GM23248 (cell line): ENCODE measurements around the genes EFHD1 and NGEF.

- RAMPAGE, long total RNA = no peak
Measured at GRCh38 chr2:231604966-231605168, 12.2 kb downstream of the TEX44 start.

DNA sequence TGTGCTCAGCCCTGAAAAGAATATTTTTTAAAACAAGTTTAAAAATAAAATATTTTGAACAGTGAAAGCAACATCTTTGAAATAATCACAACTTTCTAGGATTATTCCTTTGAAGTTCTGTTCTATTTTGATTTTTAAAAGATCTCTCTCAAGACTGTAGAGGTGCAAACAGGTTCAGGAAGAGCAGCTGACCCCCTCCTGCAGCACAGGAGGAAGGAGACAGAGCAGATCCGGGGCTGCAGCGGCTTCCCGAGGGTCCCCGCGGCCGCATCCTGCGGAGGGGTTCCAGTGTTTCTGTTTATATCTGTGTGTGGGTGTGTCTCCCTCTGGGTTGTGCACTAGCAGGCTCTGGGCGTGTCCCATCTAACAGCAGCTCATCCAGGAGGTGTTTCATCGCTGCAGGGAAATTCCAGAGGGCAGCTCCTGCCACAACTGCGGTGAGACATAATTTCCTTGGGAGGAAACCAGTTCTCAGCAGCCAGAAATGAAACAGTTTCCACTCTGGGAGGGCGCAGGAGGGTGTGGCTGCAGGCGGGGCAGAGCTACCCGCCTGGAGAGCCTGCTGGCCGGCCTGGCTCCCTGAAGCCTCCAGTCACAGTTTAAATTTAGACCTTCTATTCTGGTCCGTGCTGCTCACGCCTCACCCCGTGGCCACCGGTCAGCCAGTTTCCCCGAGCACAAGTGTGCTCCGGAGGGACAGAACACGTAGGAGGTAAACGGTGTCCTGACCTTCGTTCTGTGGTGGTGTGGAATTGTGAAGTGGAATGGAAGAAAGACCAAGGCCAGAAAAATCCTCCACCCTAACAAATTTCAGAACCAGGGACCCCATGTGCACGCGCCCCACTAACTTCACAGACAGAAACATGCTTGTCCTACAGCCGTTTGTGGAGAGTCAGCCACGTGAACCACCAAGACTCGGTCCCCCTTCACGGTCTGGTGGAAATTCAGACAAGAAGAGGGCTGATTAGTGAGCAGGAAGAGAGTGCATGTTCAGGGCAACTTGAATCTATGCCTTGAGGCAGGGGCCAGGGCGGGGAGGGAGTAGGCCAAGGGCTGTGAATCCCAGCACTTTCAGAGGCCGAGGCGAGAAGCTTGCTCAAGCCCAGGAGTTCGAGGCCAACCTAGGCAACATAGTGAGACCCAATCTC is 50.1 kb downstream of the TEX44 start:
- RAMPAGE, long total RNA = no peak

GRCh38 chr2:231661519-231661778 is 46.9 kb upstream of the PTMA start:
- RAMPAGE, long total RNA = no peak

DNA sequence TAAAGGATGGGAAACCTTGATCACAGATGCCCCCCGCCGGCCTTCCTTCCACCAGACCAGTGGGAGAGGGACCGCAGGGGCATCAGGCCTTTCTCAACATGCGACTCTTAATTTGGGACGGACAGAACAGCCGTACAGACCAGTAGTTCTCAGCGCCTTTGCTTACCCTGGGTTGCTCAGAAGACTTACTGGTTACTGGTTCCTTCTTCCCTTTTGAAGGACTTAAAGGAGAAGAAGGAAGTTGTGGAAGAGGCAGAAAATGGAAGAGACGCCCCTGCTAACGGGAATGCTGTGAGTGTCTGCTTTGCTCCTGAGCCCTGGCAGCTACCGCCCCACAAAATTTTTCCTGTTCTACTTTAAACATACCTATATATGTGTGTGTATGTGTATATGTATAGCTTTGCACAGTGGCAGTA is 2.8 kb downstream of the PTMA start:
- RAMPAGE, long total RNA = no peak

DNA sequence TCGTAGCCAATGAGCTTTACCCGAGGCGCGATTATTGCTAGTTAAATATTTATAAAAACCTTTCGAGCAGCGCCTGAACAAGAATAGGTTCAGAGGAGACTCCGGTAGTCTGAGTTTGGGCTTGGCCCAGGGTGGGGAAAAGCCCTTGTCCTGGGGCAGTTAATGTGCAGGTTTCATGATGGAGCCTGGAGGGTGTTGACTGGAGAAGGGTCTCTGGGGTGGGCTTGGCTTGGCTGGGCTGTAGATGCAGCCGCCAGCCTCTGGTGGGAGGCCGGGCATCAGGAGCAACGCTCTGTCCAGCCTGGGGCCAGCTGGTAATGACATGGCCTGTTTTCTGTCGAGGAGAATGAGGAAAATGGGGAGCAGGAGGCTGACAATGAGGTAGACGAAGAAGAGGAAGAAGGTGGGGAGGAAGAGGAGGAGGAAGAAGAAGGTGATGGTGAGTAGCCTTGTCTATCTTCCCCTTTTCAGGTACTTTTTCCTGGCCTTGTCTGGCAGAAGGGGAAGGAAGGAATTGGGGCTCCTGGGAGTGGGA is 3.3 kb downstream of the PTMA start:
- RAMPAGE, long total RNA = no peak

DNA sequence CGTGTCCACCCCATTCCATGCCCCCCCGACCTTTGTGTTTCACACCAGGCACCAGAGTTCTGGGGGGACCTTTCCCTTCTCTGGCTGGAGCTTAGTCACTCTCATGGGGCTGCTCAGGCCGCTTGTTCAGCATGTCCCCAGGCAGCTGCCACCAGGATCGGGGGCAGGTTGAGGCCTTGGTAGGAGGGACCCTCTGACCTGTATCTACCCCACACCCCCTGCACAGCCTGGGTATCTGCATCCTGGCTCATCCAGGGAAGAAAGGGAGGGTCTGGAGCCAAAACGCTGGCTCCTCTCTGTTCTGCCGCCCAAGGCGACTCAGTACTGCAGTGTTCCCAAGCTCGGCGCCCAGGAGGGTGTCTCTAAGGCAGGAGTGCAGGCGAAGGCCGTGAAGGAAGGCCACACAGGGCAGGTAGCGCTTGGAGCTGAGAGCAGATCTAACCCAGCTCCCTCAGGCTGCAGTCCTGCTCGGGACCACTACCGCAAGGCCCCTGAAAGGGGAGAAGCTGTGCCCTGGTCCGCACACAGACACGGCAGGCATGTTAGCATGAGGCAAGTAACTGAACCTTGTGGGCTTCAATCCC is 6.3 kb downstream of the PTMA start:
- RAMPAGE, long total RNA = no peak

GRCh38 chr2:231782322-231782934 is 1.3 kb upstream of the PDE6D start:
- RAMPAGE, long total RNA = no peak

- RAMPAGE, long total RNA = no peak
Measured at GRCh38 chr2:231924911-231925764, 1.1 kb downstream of the NPPC start.

GRCh38 chr2:232015355-232016180 is 54.1 kb downstream of the DIS3L2 start:
- RAMPAGE, long total RNA = no peak

DNA sequence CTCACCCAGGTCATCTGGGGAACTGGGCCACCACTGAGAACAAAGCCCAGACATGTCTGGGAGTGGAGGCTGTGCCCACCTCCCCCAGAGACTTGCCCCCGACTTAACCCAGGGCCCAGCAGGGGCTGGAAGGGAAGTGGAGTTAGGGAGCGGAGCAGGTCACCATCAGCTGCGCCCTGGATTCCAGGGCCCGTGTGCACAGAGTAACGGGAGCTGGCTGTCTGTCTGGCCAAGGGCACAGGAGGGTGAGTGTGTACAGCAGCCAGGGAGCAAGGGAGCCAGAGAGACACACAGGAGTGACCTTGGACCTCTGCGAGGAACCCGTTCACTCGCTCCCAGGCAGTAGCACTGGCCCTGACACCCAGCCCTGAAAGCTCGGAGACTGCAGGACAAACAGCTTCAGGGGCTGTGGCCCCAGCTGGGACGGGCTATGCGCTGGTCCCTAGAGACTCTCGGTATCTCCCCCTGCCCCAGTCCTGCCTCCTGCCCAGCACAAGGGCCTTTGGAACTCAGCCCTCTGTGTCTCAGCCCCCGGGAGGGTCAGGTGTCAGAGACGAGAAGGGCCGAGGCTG is 12.3 kb upstream of the ALPI start:
- RAMPAGE, long total RNA = no peak

- RAMPAGE, long total RNA = no peak
Measured at GRCh38 chr2:232501599-232502059, 14.0 kb upstream of the ECEL1 start.

- RAMPAGE, long total RNA = no peak
Measured at GRCh38 chr2:232502060-232502511, 14.5 kb upstream of the ECEL1 start.

DNA sequence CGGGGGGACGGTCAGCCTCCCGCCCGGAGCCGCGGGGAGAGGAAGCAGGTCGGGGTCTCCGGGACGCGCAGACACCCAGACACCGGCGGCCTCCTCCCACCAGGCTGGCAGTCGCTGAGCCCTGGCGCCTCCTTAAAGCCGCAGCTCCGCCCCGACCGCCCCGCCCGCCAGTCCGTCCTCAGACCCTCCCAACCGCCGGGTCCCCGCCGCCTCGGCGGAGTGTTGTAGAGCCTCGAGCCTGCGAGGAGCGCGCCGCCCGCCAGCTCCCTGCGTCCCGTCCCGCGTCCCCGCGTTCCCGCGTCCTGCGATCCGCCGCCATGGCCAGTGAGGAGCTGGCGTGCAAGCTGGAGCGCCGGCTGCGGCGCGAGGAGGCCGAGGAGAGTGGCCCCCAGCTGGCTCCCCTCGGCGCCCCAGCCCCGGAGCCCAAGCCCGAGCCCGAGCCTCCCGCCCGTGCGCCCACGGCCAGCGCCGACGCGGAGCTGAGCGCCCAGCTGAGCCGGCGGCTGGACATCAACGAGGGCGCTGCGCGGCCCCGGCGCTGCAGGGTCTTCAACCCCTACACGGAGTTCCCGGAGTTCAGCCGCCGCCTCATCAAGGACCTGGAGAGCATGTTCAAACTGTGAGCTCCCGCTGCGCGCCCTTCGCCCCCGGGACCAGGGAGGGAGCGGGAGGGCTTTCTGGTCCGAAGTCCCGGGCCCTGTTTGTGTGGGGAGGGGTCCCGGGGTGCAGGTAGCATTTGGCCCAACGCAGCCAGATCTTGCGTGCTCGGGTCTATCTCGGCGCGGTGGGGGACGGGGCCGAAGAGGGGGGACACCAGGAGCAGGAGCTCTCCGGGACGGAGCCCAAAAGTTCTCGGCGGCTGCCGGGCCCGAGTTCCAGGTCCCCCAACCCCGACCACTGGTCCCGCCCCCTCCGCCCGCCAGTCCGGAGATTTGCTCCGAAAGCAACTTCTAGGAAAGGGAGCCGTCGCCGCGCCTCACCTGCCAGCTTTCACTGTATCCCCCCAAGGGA is at the start of gene EFHD1:
EFHD1 (plus strand) TSS at position 217 of the 1,011 bp plus-strand sequence.
- RAMPAGE, long total RNA = no peak

- RAMPAGE, long total RNA = no peak
Measured at GRCh38 chr2:232748877-232749287, 27.5 kb downstream of the KCNJ13 start.

DNA sequence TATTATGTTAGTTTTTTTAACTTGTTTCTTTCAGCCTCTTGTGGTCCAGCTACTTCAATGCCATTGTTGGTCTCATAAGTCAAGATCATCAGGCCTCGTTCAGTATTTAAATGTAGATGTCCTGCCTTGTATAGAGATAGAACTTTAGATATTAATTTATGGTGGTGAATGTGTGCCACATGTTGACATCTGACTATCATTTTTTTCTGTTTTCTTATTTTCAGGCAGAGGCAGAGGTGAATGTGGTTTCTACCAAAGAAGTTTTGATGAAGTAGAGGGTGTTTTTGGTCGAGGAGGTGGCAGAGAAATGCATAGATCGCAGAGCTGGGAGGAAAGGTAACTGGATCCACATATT is 16.1 kb downstream of the KCNJ13 start:
- RAMPAGE, long total RNA = no peak

- RAMPAGE, long total RNA = no peak
Measured at GRCh38 chr2:232877046-232877672, 7.1 kb downstream of the SNORC start.

- RAMPAGE, long total RNA = no peak
Measured at GRCh38 chr2:232979554-232980064, 33.4 kb downstream of the NGEF start.

DNA sequence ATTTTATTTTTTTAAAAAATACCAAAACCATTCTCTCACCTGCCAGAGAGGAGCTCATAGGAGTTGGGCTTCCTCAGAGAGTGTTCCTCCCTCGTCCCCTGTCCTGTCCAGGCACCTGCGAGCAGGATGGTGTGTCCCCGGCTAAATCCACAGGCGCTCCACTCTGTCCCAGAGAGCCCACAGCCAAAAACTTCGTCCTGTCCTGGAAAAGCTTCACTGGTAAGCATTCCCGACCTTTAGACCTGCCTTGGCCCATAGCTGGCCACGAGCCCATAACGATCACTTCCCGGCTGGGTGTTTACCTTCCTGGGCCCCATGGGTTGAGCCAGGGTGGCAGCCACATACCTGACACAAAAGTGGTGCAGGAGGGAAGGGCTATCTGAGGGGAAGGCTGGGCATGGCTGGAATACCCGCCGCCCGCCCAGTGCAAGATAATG is at the start of gene NGEF:
NGEF (minus strand) TSS at position 228 of the 437 bp plus-strand sequence.
- RAMPAGE, long total RNA = no peak

DNA sequence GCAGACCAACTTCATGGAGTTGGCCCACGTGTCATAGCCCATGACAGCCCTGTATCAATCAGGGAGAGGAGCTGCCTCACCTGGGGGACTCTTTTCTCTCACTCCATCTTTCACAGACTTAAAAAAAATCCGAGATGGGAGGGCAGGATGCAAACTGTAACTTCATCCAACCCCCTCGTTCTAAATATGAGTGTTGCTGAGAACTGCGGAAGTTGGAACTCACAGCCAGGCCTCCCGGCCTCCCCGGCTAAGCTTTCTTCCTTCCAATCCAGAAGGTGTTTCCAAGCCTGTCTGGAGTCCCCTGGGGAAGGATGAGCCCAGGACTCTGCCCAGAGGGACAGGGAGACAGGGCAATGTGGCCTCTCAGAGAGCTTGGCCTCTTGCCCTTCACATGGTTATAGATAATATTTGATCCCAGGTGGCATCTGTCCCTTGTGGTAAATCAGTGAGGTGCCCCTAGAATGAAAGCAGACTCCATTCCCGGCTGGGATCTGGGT is 22.5 kb downstream of the INPP5D start:
- RAMPAGE, long total RNA = no peak

- RAMPAGE, long total RNA = no peak
Measured at GRCh38 chr2:233091364-233092232, 31.5 kb downstream of the INPP5D start.